ENCODE data around the genes PACC1, VASH2 and PROX1.

DNA sequence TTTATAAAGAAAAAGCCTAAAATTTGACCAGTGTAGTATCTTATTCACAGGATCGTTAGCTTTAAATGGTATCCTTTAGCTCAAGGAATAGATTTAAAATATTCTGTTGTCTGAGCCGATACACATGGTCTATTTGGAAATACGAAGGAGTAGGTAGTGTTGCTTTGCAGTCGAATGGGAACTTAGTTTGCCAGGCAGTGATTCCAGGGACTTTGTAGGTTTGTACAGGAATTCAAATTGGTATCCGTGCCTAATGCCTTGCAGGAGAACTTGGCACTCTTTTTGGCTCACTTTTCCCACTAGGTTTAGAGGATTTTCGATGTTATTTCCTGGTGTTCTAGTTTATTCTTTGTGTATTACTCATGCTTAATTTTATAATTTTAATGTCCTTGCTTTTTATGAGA, 1.6 kb downstream of the PPP2R5A start:
CAGE:
- cytosol, long polyA minus RNA: no peak
- cytosol, long polyA plus RNA: no peak
- long polyA plus RNA: no peak
- nucleus, long polyA minus RNA: no peak
- nucleus, long polyA plus RNA: no peak

GRCh38 chr1:212359748-212360521, 54.8 kb downstream of the PACC1 start:
CAGE:
- cytosol, long polyA minus RNA: no peak
- cytosol, long polyA plus RNA: no peak
- long polyA plus RNA: no peak
- nucleus, long polyA minus RNA: no peak
- nucleus, long polyA plus RNA: no peak

DNA sequence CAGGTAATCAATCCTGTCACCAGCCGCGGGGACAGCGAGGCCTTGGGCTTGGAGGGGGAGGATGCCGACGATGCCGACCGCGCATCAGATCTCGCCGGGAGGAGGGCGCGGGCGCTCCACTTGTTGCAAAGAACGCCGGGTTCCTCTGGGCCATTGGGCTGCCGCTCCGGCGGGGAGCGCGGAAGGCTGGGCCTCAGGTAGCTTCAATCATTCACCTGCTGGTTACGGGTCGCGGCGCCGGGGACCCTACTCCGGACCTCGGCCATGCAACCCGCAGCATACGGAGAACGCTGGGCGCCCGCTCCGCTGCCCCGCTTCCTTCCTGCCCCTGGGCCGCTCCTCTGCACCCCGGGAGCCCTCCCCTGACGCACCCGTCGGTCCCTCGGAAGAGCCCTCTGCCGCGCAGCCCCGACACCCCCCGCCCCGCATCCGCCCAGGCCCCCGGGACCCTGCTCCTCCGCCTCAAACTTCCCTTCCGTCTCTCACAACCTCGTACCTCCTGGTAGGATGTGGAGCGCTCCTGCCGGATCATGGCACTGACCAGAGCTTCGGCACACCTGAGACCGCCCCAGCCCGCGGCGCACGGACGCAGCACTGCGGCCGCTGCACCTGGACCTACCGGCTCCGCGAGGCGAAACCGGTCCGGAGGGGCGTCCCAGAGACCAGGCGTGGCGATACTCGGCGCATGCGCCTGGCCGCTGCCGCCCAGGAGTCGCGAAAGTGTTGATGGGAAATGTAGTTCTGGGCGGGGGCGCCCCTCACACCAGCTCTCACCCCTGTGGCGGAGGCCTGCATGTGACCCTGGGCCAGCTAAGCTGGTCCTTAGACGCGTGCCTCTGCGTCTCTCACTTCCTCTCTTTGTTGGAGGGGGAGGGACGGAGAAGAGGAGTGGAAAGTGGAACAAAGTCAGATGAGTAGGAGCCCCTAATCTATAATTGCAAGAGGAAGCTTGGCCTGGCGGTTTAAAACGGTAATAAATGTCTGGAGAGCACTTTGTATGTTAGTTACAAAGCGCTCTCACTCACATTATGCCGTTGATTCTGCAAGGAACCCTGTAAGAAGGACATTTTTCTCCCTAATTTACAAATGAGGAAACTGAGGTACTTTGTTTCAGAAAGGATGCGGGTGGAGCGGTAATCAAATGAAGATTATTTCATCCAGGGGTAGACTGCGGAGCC, at the start of gene PACC1:
TSS of gene PACC1 (minus strand) at position 661 of the 1,178 bp plus-strand sequence.
CAGE:
- cytosol, long polyA minus RNA: no peak
- cytosol, long polyA plus RNA: no peak
- long polyA plus RNA: start-site peak on the minus strand centred at position 604 of the sequence, 92 bp wide, 330 and 346 reads in 2 replicates
- nucleus, long polyA minus RNA: no peak
- nucleus, long polyA plus RNA: no peak

GRCh38 chr1:212557845-212559064, 50.3 kb upstream of the ATF3 start:
CAGE:
- cytosol, long polyA minus RNA: no peak
- cytosol, long polyA plus RNA: no peak
- long polyA plus RNA: no peak
- nucleus, long polyA minus RNA: no peak
- nucleus, long polyA plus RNA: no peak

CAGE:
- cytosol, long polyA minus RNA: no peak
- cytosol, long polyA plus RNA: no peak
- long polyA plus RNA: no peak
- nucleus, long polyA minus RNA: no peak
- nucleus, long polyA plus RNA: no peak
Observed at GRCh38 chr1:212617456-212617899, 6.8 kb upstream of the GARIN4 start.

CAGE:
- cytosol, long polyA minus RNA: no peak
- cytosol, long polyA plus RNA: no peak
- long polyA plus RNA: no peak
- nucleus, long polyA minus RNA: no peak
- nucleus, long polyA plus RNA: no peak
Observed at GRCh38 chr1:212667163-212668297, 32.1 kb downstream of the BATF3 start.

GRCh38 chr1:212700604-212700820, 872 bp upstream of the BATF3 start:
CAGE:
- cytosol, long polyA minus RNA: no peak
- cytosol, long polyA plus RNA: no peak
- long polyA plus RNA: no peak
- nucleus, long polyA minus RNA: no peak
- nucleus, long polyA plus RNA: no peak

DNA sequence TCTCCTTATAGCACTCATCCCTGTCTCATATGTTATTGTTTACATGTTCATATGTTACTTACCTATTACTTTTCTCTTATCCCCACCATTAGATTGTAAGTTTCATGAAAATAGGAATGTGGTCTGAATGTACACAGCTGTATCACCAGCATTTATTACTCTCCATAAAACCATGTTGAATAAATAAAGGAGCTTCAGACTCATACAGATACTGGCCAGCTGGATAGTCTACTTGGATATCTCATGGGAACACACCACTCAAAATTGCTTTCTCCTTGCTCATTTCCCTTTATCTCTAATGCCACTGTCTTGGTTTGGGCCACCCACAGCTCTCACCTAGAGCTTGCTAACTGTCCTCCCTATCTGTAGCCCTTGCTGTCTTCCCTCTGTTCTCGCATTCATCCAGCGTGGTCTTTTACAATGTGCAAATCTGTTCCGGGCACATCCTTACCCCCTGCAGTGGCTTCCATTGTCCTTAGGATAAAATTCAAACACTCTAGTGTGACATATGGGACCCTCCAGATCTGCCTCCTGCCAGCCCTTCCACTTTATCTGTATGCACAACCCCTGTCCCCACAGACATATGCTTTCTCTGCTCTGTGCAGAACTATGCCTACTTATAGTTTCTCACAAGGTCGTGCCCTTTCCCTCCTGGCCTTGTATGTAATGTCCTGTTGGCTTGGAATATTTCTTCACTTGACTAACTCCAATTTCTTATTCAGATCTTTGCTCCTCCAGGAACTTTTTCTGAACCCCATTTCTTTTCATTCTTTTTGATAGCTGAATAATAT, 2.7 kb downstream of the FLVCR1 start:
CAGE:
- cytosol, long polyA minus RNA: no peak
- cytosol, long polyA plus RNA: no peak
- long polyA plus RNA: no peak
- nucleus, long polyA minus RNA: no peak
- nucleus, long polyA plus RNA: no peak

DNA sequence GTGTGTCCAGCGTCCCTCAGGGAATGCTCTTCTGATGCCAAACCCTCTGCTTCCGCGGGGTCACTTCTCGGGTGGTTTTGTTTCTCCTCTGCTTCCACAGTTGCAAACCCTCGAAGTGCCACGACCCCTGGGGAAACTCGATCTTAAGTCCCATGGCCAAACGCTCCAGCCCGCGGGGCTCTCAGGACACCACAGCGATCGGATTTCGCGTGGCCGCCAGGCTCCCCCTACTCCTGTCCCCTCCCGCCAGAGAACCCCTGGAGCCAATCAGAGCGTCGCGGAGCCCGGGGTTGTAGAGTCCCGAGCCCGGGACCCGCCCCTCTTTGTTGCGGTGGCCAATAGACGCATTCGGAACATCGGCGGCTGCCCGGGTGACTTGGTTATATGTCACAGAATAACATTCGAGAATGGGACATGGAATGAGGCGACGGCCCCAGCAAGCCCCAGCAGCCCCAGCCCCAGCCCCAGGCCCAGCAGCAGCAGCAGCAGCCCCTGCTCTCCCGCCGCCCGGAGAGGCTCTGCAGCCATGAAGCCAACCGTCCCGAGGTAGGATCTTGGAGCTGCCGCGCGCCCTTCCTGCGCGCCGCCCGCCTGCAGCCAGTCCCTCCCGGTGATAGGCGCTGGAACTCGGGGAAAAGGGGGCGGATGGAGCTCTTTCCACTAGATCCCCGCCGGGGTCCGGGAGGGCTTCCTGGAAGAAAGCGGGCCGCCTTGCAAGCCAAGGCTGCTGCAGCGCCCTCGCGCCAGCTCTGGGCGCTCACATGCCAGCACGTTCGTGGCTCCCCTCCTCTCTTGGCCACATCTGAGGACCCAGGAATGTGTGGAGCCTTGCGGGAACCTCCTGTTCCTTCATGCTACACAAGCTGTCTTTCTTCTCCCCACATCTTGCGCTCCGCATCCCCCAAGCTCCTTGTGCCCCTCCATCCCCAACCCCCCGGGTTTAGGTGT, at the start of gene VASH2:
TSS of gene VASH2 (plus strand) at position 347 of the 948 bp plus-strand sequence.
CAGE:
- cytosol, long polyA minus RNA: no peak
- cytosol, long polyA plus RNA: no peak
- long polyA plus RNA: no peak
- nucleus, long polyA minus RNA: no peak
- nucleus, long polyA plus RNA: no peak

DNA sequence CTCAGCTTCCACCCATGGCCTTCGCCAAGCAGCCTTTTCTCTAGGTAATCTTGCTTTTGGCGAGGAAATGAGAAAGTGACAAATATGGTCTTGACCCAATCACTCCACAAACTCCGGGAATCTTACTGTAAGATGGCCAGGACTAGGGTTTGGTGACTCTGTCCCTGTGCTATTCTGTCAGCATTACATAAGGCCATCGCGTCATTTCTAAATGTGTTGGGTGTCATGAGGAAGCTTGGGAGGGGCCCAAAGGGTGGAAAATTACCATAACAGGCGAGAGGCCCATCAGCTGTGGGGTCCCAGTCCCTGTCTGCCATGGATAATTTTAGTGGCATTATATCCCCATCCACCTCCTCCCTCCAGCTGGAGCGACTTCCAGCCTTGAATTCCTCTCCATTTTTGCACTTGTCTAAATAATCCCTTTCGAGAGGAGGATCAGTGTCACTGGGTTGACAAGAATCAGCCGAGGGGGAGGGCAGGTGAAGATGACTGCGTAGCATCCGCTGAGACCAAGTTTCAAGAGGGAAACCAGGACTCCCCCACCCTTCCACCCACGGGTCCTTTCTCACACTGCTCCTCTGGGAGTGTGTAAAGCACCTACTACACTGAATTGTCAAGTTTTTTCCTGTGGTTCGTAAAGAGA, 29.0 kb downstream of the VASH2 start:
CAGE:
- cytosol, long polyA minus RNA: no peak
- cytosol, long polyA plus RNA: no peak
- long polyA plus RNA: no peak
- nucleus, long polyA minus RNA: no peak
- nucleus, long polyA plus RNA: no peak

DNA sequence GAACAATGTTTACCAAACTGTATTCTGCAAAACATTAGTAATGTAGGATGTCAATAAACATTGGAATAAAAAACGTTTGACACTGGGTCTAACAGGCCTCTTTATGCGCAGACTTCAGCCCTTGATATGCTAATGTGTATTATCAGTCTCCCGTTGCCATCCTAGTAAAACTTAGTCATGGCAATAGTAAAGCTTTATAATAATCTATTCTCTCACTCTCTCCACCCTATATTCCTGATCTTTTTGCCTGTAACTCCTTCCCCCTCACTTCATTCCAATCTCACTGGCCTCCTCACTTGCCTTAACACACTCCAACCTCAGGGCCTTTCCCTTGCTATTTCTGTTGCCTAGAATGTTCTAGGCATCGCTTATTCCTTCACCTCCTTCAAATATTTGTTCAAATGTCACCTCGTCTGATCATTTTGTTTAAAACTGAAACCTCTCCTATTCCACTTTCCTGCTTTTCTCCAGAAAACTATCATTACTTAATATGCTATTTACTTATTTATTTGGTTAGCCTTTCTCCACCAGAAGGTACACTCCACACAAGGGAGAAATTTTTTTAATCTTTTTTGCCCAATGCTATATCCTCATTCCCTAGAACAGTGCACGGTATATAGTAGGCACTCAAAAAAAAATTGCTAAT, 10.0 kb downstream of the ANGEL2 start:
CAGE:
- cytosol, long polyA minus RNA: no peak
- cytosol, long polyA plus RNA: no peak
- long polyA plus RNA: no peak
- nucleus, long polyA minus RNA: no peak
- nucleus, long polyA plus RNA: no peak

DNA sequence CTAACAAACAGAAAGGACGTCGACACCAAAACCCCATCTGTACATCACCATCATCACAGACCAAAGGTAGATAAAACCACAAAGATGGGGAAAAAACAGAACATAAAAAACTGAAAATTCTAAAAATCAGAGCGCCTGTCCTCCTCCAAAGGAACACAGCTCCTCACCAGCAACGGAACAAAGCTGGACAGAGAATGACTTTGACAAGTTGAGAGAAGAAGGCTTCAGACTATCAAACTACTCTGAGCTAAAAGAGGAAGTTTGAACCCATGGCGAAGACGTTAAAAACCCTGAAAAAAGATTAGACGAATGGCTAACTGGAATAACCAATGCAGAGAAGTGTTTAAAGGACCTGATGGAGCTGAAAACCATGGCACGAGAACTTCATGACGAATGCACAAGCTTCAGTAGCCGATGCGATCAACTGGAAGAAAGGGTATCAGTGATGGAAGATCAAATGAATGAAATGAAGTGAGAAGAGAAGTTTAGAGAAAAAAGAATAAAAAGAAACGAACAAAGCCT, 163.9 kb downstream of the RPS6KC1 start:
CAGE:
- cytosol, long polyA minus RNA: no peak
- cytosol, long polyA plus RNA: no peak
- long polyA plus RNA: no peak
- nucleus, long polyA minus RNA: no peak
- nucleus, long polyA plus RNA: no peak

CAGE:
- cytosol, long polyA minus RNA: no peak
- cytosol, long polyA plus RNA: no peak
- long polyA plus RNA: no peak
- nucleus, long polyA minus RNA: no peak
- nucleus, long polyA plus RNA: no peak
Observed at GRCh38 chr1:213372069-213372622, 321.1 kb downstream of the RPS6KC1 start.

DNA sequence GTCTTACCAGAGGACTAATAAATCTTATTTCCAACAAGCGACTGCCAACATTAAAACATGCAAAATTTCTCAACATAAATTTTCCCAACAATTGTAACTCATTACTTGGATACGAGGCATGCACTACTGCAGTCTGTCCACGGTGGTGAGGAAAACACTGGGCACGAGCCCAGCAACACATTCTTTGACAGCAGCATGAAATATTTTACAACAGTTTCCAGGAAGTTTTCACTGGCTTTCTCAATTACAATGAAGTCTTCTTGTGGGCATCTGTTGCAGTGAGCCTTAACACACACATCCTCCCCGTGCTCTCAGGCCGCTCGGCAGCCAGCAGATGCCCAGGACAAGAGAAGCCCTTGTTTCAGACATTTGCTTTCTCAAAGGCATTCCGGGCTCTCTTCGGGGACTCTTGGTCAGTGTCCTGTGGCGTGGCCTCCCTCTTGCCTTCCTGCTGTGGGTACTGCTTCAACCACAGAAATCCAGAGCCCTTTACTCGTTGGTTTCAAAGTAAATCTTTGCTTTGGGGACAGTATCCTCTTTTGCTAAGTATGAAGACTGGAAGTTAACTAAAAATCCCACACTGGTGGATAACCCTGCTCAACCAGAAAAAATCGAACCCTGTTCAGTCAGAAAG, 262.6 kb upstream of the PROX1 start:
CAGE:
- cytosol, long polyA minus RNA: no peak
- cytosol, long polyA plus RNA: no peak
- long polyA plus RNA: no peak
- nucleus, long polyA minus RNA: no peak
- nucleus, long polyA plus RNA: no peak

DNA sequence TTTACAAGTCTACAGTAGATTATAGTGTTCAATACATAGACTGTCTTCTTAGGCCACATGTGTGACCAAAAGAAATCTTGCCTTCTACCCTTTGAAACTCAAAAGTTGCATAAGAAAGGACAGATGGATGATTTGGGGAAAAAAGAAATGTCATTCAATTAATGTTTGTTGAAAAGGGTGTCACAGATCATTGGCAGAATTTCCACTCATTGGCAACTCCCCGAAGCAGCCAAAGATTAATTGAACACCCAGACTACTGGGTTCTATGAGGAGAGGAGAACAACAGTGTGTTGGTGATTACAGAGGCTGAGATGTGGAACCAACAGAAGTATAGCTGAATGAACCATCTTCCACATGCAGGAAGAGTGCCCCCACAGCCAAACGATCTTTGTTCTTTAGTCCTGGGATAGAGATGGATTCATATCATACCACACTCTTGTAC, 12.0 kb upstream of the PROX1 start:
CAGE:
- cytosol, long polyA minus RNA: no peak
- cytosol, long polyA plus RNA: no peak
- long polyA plus RNA: no peak
- nucleus, long polyA minus RNA: no peak
- nucleus, long polyA plus RNA: no peak

DNA sequence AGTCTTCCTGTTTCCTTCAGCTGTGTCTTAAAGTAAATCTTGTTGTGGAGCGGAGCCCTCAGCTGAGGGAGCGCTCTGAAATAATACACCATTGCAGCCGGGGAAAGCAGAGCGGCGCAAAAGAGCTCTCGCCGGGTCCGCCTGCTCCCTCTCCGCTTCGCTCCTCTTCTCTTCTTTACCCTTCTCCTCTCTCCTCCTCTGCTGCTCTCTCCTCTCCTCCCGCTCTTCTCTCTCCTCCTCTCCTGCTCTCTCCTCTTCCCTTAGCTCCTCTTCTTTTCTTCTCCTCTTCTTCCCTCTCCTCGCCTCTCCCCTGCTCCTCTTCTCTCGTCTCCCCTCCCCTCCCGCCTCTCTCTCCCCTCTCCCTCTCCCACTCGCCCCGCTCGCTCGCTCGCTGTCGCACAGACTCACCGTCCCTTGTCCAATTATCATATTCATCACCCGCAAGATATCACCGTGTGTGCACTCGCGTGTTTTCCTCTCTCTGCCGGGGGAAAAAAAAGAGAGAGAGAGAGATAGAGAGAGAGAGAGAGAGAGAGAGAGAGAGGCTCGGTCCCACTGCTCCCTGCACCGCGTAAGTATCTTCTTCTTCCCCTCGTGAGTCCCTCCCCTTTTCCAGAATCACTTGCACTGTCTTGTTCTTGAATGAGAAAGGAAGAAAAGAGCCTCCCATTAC, at the start of gene PROX1:
TSS of gene PROX1 (plus strand) at position 61 of the 673 bp plus-strand sequence.
CAGE:
- cytosol, long polyA minus RNA: start-site peak on the plus strand centred at position 33 of the sequence, 5 bp wide, 9 reads
- cytosol, long polyA plus RNA: no peak
- long polyA plus RNA: start-site peak on the plus strand centred at position 32 of the sequence, 27 bp wide, 12 and 13 reads in 2 replicates
- nucleus, long polyA minus RNA: start-site peak on the plus strand centred at position 31 of the sequence, 62 bp wide, 18 reads; start-site peak on the minus strand centred at position 579 of the sequence, 45 bp wide, 6 reads
- nucleus, long polyA plus RNA: no peak

GRCh38 chr1:214004039-214004523, 16.3 kb downstream of the PROX1 start:
CAGE:
- cytosol, long polyA minus RNA: no peak
- cytosol, long polyA plus RNA: no peak
- long polyA plus RNA: no peak
- nucleus, long polyA minus RNA: no peak
- nucleus, long polyA plus RNA: no peak

GRCh38 chr1:214028036-214028855, 40.5 kb downstream of the PROX1 start:
CAGE:
- cytosol, long polyA minus RNA: no peak
- cytosol, long polyA plus RNA: no peak
- long polyA plus RNA: no peak
- nucleus, long polyA minus RNA: no peak
- nucleus, long polyA plus RNA: no peak

CAGE:
- cytosol, long polyA minus RNA: no peak
- cytosol, long polyA plus RNA: no peak
- long polyA plus RNA: no peak
- nucleus, long polyA minus RNA: no peak
- nucleus, long polyA plus RNA: no peak
Observed at GRCh38 chr1:214318814-214319481, 38.0 kb downstream of the SMYD2 start.

DNA sequence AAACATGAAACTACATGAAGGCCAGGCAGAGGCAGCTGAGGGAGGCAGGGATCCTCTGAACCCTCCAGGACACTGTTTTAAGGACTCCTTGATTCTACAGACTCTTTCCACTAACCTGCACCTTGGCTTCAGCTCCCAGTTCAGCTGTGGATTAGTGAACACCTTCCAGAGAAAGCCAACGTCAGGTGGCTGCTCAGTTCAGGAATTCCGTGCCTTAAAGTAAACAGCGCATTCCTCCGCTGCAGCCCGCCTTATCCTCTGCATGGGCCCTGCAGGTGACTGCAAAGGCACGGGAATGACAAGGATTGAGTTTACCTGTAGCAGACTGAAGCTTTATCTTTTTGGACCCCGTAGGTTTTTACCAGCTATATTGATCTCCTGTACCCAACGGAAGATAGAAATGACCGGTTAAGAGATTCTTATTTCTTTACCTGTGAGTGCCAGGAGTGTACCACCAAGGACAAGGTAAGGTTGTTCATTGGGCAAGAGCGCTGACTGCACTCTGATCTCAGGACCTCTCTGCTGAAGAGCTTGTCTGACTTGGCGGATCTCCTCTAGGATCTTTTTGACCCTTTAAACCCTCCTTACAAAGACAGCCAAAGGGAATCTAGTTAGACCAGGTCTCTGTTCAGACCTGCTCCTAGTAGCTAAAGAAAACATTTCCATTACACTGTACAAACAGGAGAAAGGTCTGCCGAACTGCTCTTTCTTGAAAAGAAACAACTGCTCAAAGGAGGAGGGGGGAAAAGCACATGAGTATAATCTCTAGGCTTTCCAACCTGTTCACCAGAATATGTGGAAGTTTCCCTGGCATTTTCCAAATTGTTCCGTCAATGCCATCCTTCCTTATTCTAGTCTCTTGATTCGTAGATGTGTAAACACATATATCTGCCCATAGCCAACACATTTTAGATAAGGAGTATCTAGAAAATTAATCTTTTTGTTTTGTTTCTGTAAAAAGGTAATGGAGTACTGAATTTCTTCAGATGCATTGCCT, 49.2 kb downstream of the SMYD2 start:
CAGE:
- cytosol, long polyA minus RNA: no peak
- cytosol, long polyA plus RNA: no peak
- long polyA plus RNA: no peak
- nucleus, long polyA minus RNA: no peak
- nucleus, long polyA plus RNA: no peak

All from keratinocyte (primary cell).